ENCODE data around the gene PFN1.

GRCh38 chr17:4541257-4541962, 13.8 kb downstream of the MYBBP1A start:
- PRO-cap = no peak

DNA sequence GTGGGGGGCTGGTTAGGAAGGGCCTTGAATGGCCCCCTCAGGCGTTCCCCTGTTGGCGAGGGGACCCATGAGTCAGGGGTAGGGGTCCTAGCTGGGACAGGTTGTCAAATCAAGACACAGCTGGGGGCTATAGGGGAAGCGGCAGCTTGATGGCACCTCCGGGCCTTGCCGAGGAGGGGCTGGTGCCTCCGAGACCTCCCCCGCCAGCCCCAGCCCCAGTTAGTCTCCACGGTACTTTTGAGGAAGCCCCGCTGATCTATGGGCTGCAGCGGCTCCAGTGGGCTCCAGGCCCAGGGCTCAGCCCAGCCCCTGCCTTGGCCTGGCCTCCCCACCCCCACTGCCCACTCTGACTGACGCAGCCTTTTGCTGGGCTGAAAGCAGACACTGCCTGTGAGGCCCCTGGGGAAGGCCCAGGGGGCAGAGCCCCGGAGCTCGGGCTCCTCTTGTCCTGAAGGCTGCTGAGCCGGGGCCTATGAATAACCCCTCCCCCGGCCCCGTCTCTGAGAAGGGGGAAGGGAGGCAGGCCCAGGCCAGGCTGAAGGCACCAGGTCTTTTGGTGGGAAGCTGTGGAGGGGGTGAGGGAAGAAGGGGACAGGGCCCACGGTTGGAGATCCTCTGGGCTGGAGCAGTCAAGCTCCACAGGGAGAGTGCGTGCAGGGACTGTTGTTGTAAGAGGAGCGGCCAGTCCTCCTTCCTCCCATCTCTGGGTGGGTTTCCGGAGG, 7.6 kb upstream of the SMTNL2 start:
- PRO-cap = no peak

- PRO-cap = no peak
Observed at GRCh38 chr17:4598014-4598733, 13.8 kb downstream of the SMTNL2 start.

DNA sequence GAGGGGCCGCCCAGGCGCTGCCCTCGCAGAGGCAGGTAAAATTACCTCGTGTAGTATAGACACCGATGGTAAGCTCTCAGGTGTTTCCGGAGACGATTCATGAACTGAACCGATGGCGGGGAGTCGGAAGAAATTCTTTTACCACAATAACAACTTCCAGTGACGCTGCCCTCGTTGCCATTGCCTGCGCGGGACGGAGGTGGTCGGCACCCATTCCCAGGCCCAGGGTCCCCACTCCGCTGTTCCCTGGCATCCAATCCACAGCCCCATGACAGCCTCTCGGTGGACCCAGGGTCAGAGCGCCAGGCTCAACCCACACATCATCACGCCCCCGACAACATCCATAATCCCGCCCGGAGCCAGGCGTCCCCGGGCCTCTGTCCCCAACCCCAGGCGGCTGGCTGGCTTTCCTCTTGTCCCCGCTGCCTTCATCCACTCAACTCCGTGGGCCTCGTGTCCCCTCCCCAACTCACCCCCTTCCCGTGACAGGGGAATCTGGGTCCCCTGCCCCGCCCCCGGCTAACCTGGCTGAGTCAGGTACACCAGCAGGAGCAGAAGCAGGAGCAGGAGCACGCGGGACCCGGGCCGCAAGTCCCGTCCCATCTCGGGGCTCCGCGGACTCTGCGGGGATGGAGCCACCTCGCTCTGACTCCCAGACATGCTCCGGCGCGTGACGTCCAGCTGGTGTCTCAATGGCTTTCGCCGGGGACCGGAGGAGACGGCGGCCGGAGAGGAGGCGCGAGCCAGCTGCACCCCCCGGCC, 715 bp upstream of the ZMYND15 start:
- PRO-cap = bidirectional peak, plus-strand start at position 554 of the sequence, minus-strand start at position 444 of the sequence

- PRO-cap = no peak
Observed at GRCh38 chr17:4741578-4742263, 2.0 kb upstream of the CXCL16 start.

DNA sequence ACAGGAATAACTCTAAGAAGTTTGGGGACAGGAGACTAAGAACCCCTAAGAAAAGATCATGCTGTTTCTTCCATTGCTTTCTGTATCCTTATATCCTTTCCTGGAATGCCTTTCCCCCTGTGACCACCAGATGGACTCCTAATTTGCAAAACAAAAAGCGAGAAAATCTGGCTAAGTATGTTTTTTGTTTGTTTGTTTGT, 1.1 kb upstream of the VMO1 start:
- PRO-cap = no peak

GRCh38 chr17:4812499-4813027, 5.6 kb downstream of the PLD2 start:
- PRO-cap = no peak

DNA sequence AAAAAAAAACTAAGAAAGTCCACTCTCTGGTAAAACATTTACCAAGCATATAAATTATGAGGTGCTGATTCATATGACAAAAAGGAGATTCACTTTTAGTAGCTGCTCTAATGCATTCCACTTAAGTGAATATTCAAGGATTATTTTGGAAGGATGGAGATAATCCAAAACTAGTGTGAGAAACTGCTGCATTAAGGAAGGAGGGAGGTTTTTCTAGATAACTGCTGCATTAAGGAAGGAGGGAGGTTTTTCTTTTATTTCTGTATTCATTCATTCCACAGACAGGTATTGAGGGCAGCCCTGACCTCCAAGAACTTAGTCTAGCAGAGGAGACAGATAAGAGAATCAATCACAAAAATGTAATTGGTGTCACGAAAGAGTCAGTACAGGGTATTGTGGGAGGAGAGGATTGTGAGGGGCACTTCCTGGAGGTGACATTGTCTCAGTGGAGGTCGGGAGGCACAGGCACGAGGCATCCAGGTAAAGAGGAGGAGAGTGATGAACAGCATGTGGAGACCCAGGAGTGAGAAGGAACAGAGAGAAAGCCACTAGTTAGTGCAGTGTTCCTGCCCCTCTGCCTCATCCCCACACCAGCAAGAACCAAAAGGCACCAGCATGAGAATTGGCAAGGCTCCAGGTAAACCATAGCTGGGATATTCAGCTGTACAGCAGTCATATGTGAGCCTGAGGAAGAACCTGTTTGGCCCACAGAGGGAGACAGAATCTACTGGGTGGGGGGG, 19.0 kb downstream of the MINK1 start:
- PRO-cap = no peak

GRCh38 chr17:4919468-4919899, 12.6 kb upstream of the GP1BA start:
- PRO-cap = no peak

GRCh38 chr17:4938538-4939051, 1.3 kb downstream of the SLC25A11 start:
- PRO-cap = no peak

GRCh38 chr17:4939217-4939766, 554 bp downstream of the SLC25A11 start:
- PRO-cap = no peak

DNA sequence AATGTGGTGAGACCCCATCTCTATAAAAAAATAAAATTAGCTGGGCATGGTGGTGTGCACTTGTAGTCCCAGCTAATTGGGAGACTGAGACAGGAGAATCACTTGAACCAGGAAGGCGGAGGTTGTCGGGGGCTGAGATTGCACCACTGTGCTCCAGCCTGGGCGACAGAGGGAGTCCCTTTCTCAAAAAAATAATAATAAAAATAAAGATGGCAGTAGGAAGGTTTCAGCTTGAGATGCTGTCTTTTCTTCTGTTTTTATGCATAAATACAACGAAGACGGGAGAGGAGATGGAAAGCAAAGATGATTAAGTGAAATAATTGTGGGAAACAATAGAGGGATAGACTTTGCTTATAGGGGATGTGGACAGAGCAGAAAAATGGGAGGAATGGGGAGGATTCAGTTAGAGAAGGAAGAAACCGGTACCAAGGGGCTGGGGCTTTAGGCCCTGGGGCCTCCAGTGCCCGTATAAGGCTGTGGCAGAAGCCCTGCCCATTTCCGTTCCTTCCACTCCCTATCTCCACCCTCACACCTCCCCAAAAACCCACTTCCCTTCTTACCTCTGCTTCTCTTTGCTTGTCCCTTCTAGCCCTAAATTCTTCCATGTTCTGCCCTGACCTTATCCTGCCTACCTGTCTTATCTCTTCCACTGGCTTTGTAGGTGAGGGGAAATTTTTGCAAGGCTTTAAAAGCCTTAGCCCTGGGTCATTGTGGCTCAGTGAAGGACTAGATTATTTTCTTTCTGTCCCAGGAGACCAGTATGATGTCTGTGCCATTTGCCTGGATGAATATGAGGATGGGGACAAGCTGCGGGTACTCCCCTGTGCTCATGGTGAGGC, 4.0 kb downstream of the RNF167 start:
- PRO-cap = no peak

DNA sequence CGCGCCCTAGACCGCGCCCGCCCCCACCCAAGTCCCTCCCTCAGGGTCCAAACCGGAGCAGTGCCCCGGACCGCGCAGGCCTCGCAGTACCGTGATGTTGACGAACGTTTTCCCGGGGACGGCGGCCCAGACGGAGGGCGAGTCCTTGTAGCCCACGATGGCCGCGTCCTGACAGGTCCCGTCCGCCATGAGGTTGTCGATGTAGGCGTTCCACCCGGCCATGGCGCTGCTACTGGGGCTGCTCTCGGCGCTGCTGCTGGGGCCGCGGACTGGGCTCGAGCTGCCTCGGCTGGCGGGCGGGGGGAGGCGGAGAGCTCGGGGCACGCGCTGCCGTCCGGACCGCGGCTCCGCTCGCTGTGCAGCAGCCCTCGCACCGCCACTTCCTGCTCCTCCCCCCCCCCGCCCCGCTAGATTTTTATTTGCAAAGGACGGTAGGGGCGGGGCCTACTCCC, at the start of gene PFN1:
TSS of gene PFN1 (minus strand) at position 358 of the 452 bp plus-strand sequence.
- PRO-cap = bidirectional peak, plus-strand start outside the sequence, minus-strand start at position 358 of the sequence

GRCh38 chr17:4949993-4950891, 677 bp upstream of the ENO3 start:
- PRO-cap = bidirectional peak, plus-strand start at chr17:4950153, minus-strand start at chr17:4949929

DNA sequence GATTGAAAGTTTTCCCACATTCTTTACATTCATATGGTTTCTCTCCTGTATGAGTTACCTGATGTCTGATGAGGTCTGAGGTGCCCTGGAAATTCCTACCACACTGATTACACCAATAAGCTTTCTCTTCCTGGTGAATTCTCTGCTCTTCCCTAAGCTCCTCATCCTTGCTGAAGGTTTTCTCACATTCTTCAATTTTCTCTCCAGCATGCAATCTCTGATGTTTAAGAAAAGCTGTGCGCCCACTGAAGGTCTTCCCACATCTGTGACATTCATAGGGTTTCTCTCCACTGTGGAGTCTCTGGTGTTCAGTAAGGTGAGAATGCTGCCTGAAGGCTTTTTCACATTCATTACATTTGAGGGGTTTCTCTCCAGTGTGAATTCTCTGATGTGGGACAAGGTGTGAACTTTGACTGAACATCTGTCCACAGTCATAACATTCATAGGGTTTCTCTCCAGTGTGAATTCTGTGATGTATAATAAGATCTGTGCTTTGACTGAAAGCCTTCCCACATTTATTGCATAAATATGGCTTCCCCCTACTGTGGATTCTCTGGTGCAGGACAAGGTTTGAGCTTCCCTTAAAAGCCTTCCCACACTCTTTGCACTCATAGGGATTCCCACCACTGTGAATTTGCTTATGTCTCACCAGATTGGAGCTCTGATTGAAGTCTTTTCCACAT, 8.5 kb downstream of the ZNF594 start:
- PRO-cap = no peak

- PRO-cap = no peak
Observed at GRCh38 chr17:5198600-5198858, 6.9 kb upstream of the ZNF594 start.

- PRO-cap = no peak
Observed at GRCh38 chr17:5346585-5347531, 64.8 kb downstream of the RABEP1 start.

GRCh38 chr17:5385513-5386073, 33.9 kb downstream of the NUP88 start:
- PRO-cap = no peak

GRCh38 chr17:5405389-5405865, 14.0 kb downstream of the NUP88 start:
- PRO-cap = no peak

DNA sequence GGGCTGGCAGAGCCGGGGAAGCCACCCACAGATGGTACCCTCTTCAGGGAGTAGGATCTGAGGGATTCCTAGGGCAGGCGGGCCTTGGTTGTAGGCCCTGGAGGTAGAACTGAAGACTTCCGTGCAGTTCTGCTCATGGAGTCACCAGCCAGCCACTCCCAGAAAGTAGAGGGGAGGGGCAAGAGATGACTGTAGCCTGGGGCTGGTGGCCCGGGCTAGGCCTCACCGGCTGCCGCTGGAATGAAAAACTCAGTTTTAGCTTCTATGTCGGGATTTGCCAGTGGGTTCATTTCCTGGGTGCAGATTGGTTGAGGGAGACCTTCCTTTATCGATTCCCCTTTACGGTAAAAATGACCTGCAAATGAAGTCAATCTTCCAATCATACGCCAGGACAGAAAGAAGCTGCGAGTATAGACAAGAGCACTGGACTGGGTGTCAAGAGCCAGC, 160.4 kb upstream of the WSCD1 start:
- PRO-cap = no peak

All from Metastatic Lung Carcinoma in the Adrenal Gland (tissue), 1 donor.